Colonic mucosa (tissue), 1 donor: ENCODE measurements around a stretch of chr18.

DNA sequence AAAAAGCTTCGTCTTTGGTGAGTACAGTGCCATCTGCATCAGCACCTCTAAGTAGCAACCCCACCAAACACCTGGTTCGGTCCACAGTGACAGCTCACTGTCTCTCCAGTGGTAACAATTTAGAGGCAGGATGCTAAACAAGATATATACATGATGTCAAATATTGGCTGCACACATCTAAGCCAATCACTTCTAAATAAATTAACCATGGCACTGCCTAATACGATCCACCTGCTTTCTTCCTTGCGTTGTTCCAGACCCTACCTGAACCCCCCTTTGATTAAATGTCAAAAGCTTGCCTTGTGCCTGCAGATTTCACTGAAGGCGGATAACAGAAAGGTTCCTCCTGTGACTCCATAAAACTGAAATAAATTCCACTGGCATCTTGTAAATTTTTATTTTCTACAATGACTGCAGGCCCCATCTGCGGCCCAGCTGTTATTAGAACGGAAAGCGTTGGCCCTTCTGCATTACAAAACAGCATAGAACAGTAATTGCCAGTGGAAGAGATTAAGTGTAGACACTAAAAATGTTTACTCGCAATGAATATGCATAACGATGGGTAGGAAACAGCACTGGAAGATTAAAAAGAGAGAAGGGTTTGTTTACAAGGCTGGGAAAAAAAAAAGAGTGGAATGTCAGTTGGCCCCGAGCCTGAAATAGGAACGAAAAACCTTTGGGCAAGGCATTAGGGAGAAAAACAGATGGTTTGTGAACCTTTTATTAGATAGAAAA, 275.7 kb upstream of the TCF4 start:
- PRO-cap, result no peak

GRCh38 chr18:56139650-56140352, 498.6 kb downstream of the TXNL1 start:
- PRO-cap, result no peak

DNA sequence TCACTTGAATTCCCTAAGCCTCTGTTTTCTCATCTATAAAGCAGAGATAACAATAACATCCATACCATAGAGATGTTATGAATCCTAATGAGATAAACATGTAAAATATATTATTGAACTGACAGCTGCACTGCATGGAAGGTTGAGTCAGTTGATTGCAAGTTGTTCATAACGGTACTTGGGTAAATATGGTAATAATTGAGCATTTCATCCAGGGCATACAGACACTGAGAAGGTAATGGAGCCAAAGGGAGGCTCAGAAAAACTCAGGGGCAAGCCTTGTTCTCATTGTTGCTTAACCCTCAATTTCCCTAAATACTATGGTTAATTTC, 269.2 kb downstream of the TXNL1 start:
- PRO-cap, result unidirectional peak, plus-strand start at position 261 of the sequence

- PRO-cap, result no peak
Measured at GRCh38 chr18:56572968-56573205, 65.5 kb downstream of the TXNL1 start.

DNA sequence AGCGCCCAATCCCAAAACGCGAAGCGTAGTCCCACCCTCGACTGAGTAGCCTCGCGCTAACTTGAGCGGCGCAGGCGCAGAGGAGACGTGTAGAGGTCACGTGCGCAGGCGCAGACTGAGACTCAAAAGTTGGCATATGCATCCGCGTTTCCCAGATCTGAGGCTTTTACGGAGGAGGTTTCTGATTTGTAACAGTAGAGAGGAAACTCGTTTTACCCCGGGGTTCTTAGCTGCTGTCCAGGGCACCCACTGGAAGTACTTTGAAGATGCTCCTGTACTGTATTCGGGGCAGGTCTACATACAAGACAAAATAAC, 311 bp upstream of the TXNL1 start:
- PRO-cap, result bidirectional peak, plus-strand start at position 125 of the sequence, minus-strand start outside the sequence

DNA sequence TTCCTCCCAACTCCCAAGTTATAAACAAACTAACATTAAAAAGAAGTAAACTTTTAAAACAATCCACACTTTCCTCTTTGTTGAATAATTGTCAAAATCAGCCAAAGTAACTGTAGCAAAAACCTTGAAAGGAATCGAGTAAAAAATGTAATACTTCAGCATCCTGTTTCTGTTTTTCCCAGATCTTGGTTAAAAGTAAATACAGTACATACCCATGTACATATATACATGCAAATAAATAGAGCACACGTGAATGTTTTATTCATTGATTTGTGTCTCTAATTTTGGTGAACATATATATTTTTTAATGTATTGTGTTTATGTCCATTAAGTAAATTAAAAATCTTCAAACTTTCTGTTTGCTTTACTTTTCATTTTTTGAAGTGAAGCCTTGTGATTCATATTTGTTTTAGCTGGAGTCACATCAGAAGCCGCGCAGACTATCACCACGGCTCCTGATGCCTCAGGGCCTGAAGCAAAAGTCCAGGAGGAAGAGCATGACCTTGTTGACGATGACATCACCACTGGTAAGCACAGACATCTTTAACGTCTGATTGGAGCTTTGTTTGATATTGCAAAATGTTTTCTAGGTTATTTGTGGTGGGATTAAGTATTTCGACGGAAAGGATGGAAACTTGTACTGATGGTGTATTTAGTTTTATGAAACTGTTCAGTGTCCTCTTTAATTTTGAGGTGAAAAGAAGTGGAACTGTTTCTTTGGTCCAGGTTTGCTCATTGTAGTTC, 164.6 kb downstream of the WDR7 start:
- PRO-cap, result no peak

DNA sequence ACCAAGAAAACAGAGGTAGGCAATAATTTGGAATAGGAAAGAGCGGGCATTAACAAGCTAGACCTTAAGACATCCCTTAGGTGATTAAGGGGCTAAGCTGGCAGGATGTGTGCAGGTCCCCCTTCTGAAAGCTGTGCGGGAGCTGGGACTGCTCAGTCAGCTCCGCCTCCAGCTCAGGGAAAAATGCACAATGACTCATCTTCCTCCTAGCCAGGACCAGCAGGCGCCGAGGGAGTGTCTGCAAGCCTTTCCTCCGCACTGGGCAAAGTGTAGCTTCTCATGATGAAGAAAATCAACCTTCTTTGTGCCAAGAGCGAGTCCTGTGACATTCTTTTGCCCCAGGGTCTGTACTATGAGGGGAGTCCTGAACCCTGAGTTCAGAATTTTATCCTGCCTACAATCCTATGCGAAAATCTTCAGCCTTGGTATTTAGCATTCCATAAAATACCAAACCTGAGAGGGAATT, 63.4 kb downstream of the BOD1L2 start:
- PRO-cap, result no peak

GRCh38 chr18:57434581-57435070, 548 bp upstream of the ONECUT2 start:
- PRO-cap, result no peak

GRCh38 chr18:57437602-57438385, 2.6 kb downstream of the ONECUT2 start:
- PRO-cap, result no peak

DNA sequence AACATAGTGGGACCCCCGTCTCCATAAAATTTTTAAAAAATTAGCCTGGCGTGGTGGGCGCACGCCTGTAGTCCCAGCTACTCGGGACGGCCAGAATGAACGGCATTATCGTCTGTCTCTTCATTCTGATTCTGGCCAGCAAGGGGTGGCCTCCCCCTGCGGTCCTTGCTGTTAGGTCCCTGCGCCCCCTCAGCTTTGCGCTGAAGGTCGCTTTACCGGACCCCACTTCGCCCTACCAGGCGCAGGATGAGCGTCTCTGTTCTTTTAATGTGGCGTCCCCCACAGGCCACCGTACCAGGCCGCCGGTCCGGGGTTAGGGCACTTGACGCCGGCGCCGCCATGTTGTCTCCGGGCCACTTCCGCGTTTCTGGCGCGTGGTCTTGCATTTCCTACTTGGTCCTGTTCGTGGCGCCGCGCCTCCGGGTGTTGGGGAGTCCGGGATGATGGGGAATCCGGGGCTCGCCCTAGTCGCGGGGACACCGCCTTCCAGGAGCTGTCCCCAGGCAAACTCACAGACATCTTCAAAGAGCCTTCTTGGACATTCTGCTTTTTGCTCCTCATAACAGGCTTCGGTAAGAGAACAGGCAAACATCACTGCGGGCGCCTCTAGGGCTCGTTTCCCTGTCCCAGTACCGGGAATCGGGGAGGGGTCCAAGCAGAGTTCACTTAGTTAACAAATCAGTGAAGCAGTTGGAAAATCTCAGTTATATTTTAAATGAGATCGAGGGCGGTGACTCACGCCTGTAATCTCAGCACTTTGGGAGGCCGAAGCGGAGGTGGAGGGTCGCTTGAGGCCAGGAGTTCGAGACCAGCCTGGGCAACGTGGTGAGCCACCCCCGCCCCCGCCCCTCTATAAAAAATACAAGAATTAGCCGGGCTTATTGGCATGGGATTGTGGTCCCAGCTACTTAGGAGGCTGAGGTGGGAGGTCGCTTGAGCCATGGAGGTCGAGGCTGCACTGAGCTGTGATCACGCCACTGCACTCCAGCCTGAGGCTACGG, 8.6 kb upstream of the NARS1 start:
- PRO-cap, result bidirectional peak, plus-strand start at position 450 of the sequence, minus-strand start at position 266 of the sequence

- PRO-cap, result no peak
Measured at GRCh38 chr18:57772426-57772807, 30.7 kb downstream of the ATP8B1 start.

DNA sequence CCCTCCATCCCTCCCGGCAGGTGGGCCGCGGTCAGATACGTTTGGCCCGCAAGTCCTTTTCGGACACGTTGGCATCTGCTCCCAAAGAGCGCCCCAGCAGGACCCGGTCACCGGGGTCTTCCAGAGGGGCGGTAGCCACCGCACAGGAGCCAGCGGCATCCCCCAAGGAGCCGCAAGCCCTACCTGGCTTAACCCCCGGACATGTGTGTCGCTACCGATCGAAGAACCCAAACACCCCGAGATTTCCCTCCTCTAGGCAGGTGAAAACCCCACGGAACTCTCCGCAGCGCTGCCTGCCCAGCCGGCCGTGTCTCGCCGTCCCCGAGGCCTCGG, 670 bp downstream of the ATP8B1 start:
- PRO-cap, result no peak

GRCh38 chr18:57802812-57803135, 341 bp downstream of the ATP8B1 start:
- PRO-cap, result no peak

DNA sequence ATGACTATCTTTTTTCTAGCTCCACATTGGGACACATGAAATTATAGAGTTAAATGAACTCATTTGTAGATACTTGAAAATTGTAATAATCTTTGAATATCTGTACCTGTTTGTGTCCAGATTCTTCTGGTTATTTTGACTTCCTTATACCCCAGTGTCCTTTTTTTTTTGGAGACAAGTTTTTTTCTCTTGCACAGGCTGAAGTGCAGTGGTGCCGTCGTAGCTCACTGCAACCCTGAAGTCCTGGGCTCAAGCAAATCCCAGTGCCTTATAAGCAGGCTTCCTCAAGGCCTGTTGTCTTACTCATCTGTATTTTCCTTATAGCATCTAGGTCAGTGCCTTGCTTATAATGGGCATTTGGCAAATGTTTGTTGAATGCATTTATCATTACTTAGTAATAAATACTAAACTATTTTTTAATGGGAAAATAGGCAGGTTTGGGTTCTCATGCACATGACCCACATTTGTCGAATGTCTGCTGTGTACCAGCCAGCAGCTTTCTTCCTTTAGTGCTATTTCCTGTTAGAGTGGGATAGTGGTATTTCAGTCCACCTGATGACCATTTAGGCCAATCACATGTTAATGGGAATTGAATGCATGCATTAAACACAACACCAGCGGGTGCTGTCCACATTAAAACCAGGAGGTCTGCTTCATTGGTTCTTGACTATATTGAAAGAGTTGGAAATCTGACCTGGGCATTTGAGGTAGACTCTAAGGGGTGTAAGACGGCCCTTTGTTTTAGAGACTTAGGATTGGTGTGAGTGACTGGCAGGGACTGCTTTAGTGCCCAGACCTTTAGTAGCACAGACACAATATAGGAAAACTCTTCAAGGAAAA, 55.2 kb downstream of the NEDD4L start:
- PRO-cap, result no peak

DNA sequence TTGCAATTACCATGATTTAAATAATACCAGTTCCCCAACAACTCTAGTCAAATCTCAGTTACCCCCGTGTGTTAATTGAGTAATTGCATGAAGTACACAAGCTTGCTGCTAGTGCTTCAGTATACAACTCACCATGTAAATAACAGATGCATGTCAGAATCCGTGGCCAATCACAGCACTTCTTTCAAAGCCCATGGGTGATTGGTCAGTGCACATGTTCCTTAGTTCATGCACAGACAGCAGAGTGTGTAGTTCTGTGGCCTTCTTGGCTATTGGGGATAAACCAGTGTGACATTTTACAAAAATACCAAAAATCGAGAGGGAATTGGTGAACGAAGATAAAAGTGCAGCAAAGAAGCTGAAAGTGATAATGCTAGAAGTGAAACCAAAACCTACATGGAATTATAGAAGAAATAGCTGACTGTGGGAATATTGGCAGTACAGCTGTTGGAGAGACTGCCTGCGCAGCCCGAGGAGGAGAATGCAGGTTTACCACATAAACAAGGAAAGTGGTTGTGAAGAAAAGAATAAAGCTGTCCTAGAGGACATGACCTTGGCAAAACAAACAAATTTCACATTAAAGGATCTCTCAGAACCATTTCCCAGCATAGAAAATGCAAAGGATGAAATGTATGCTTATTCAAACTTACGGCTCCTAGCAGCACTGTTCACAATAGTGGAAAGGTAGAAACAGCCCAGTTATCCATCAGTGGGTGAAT, 59.5 kb downstream of the NEDD4L start:
- PRO-cap, result unidirectional peak, plus-strand start at position 438 of the sequence

- PRO-cap, result unidirectional peak, minus-strand start at chr18:58118096
Measured at GRCh38 chr18:58117776-58118441, 73.9 kb downstream of the NEDD4L start.

- PRO-cap, result no peak
Measured at GRCh38 chr18:58206392-58206836, 162.4 kb downstream of the NEDD4L start.

DNA sequence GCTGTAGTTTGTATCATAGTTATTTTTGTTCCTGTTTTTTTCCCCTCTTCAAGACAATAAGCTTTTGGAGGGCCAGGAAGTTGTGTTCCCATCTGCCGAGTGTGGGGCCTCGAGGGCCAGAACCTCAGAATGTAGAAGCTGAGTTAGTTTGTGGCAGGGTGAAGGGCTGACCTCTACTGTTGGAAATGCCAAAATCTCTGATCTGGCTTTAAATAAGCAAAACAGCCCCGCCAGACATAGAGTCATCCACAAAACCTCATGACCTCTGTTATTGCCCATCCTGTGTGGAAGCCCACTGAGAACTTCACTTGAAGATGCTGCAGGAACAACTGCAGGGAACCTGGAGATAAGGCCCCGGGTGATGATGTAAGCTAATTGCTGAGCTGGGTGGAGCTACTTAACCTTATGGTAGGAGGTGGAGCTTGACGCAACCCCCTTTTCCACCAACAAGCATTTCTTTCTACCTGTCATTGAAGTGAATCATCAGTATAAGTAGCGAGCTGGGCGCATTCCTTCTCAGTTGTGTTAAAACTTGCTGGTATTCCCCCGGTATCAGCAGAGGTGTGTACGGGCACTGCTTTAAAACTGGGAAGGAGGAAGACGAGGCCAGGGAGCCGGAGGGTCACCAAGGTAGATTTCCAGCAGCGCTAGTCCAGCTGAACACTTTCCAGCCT, 177.2 kb downstream of the NEDD4L start:
- PRO-cap, result bidirectional peak, plus-strand start at position 555 of the sequence, minus-strand start at position 373 of the sequence

GRCh38 chr18:58222418-58223213, 178.6 kb downstream of the NEDD4L start:
- PRO-cap, result no peak

GRCh38 chr18:58398579-58399440, 230.1 kb downstream of the ALPK2 start:
- PRO-cap, result unidirectional peak, plus-strand start at chr18:58398824